Measurements from ENCODE around the genes HES6 and PER2.

- PRO-cap, 2 experiments, result no peak in any of the 2 experiments
Observed at GRCh38 chr2:238108427-238109367, 8.6 kb downstream of the ESPNL start.

- PRO-cap, 2 experiments, result peak in 2 of 2 experiments; most common plus-strand start chr2:238240172 (in 1); most common minus-strand start chr2:238240038 (in 2)
Observed at GRCh38 chr2:238239766-238240540, at the start of gene HES6. Gene HES6 (minus strand): TSS chr2:238240038.

- PRO-cap, 2 experiments, result no peak in any of the 2 experiments
Observed at GRCh38 chr2:238263224-238264158, 23.7 kb upstream of the HES6 start.

DNA sequence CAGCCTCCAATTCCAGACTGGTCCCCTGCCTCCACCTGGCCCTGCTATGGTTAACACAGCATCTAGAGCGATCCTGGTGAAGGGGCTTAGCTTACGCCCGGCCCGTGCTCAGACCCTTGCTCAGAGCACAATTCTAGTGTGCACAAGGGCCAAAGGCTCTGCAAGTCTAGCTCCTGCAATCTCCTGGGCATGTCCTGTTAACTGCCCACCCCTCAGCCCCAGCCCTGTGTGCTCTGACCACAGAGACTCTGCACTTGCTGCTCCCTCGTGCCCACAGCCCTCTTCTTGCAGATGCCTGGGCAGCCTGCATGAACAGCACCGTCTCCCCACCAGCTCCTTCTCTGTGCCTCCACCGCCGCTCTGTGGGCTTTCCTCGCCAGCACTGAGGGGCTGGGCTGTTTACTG, 6.4 kb downstream of the PER2 start:
- PRO-cap, 2 experiments, result no peak in any of the 2 experiments

DNA sequence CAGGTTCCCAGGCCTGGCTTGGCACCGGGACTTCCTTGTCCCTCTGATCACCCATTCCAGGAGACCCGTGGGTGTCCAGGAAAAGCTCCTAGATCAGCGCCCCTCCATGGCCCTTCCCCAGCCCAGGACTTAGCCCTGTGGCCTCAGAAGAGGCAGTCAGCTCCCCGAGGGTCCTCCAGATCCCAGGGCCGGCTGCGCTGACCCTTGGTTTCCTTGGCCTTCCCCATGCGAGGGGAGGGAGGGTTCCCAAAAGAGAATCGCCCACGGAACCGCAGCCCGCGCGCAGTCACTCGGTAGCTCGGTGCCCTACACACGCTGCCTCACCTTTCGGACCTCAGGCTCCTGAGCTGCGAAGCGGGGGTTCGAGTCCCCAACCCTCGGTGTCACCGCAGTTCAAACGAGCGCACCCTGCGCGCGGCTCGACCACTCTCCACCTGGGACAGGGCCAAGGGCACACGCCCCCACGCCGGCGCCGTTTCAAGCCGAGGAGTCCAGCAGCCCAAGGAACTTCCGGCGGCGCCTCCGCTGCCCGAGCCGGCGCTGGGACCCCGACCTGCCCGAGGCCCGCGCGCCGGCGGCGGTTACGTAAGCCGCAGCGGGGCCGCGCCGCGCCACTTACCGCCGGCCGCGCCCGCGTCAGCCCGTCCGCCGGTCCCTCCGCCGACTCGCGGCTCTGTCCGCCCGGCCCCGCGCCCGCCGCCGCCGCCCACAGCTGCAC, at the start of gene PER2:
TSS of gene PER2 (minus strand) at position 586 of the 718 bp plus-strand sequence.
- PRO-cap, 2 experiments, result peak in 2 of 2 experiments; most common plus-strand start position 532 of the sequence (in 2); most common minus-strand start position 439 of the sequence (in 1)

GRCh38 chr2:238288743-238289864, 694 bp upstream of the PER2 start:
- PRO-cap, 2 experiments, result peak in 2 of 2 experiments; most common plus-strand start chr2:238288937 (in 1); most common minus-strand start chr2:238288794 (in 2)

GRCh38 chr2:238296560-238297002, 8.2 kb upstream of the PER2 start:
- PRO-cap, 2 experiments, result no peak in any of the 2 experiments

- PRO-cap, 2 experiments, result no peak in any of the 2 experiments
Observed at GRCh38 chr2:238347145-238347545, 26.8 kb downstream of the TRAF3IP1 start.

GRCh38 chr2:238449841-238450856, 23.4 kb downstream of the ASB1 start:
- PRO-cap, 2 experiments, result no peak in any of the 2 experiments

- PRO-cap, 2 experiments, result no peak in any of the 2 experiments
Observed at GRCh38 chr2:238720002-238720947, 127.6 kb upstream of the TWIST2 start.

- PRO-cap, 2 experiments, result no peak in any of the 2 experiments
Observed at GRCh38 chr2:238728462-238729326, 119.2 kb upstream of the TWIST2 start.

GRCh38 chr2:238875607-238876192, 27.8 kb downstream of the TWIST2 start:
- PRO-cap, 2 experiments, result no peak in any of the 2 experiments

GRCh38 chr2:239121572-239122017, 273.7 kb downstream of the TWIST2 start:
- PRO-cap, 2 experiments, result no peak in any of the 2 experiments

DNA sequence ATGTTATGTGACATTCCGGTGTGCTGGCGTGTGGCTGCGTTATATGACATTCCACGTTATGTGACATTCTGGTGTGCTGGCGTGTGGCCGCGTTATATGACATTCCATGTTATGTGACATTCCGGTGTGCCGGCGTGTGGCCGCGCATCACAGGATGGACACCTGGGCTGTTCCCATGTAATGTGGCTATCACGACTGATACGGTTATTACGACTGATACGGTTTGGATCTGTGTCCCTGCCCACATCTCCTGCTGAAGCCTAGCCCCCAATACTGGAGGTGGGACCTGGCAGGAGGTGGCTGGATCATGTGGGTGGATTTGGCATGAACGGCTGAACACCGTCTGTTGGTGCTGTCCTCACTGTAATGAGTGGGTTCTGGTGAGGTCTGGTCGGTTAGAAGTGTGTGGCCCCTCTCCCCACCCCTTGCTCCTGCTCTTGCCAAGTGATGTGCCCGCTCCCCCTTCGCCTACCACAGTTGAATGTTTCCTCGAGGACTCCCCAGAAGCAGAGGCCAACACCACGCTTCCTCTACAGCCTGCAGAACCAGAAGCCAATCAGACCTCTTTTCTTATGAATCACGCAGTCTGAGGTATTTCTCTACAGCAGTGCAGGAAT, 275.8 kb downstream of the HDAC4 start:
- PRO-cap, 2 experiments, result no peak in any of the 2 experiments

- PRO-cap, 2 experiments, result no peak in any of the 2 experiments
Observed at GRCh38 chr2:239126413-239126675, 274.5 kb downstream of the HDAC4 start.

GRCh38 chr2:239131377-239132204, 269.2 kb downstream of the HDAC4 start:
- PRO-cap, 2 experiments, result no peak in any of the 2 experiments

- PRO-cap, 2 experiments, result no peak in any of the 2 experiments
Observed at GRCh38 chr2:239156776-239157775, 243.7 kb downstream of the HDAC4 start.

DNA sequence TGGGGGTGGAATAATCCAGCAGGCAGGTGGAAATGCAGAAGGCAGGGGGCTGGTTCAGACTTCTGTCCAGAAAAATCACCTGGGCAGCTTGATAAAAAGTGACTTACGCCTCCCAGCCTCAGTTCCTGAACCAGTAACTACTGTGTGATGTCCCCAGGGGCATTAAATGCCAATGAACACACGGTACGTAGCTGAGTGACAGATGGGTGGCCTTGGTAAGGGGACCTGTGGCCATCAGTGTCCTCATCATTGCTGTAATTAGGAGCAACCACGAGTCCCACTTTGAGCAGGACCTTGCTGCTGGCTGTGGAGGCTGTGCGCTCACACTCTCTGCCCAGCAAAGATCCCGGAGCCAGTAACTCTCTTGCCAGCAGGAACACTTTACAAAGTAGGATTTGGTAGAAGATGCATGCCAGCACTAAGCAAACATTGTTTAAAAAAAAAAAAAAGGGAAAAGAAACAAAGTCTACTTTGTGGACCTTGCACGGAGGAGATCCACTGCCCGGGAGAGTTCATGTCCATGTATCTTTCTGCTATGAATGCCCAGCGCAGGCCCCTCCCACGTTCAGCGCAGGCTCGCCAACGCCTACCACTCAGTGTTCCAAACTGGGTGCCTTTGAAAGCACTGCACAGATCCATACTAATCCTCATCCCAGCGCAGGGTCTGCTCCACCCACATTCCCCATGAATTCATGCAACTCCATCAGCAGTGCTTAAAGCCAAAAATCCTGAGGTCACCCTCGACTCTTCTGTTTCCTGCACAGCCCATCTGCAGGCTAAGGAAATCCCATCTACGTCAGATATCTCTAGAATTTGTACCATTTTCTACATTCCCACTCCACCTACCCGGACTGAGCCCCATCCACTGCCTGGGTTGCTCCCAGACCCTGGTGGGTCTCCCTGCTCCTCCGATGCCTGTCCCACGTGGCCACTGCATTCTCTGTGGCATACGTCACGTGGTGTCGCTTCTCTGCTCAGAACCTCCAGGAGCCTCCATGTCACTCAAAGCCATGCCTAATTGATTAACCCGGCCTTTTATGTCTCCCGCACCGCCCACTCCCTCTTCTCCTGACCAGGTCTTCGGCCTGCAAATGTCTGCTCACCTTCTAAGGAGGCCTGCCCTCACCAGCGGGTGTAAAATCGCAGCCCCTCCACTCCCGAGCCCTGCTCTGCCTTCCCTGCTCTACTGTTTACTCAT, 177.0 kb downstream of the HDAC4 start:
- PRO-cap, 2 experiments, result no peak in any of the 2 experiments

DNA sequence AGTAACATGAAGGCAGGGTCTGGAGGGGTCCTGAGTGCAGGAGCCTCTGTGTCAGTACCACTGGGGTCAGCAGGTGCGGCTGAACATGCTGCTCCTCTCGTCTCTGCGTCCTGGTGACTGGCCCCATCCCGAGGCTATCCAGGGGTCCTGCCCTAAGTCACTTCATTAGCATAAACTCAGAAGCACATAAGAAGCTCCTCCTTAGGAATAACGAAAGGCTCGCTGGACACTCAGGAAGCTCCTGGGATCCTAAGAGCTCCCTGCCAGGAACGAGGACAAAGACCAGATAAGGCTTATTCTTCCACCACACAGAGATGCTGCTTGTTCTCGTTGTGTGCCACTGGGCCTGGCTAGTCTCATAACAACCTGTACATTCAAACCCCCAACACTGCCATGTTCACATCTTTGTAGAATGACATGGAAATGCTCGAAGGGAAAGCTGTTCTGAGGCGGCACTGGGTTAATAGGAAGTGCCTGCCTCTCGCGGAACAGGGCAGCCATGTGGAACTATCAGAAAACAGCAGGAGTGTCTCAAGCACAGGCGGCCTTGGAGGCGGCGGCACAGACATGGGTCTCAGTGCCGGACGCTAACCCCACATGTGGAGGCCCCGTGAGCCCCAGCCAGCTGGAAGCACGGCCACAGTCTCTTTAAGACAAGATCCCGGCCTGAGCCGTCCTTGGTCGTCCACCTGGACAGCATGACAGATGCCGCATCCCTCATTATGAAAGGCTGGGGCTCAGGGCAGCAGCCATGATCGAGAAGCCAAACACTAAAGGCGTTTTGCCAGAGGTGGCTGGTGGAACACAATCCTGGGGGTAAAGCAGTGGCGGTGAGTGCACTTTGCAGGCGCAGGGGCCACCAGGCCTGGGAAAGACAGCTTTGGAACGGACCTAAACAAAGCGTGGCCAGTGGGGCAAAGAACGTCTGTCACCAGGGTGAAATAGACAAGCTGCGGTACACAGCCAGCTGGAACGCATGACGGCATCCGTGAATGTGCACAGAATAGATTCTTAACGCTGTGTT, 161.2 kb downstream of the HDAC4 start:
- PRO-cap, 2 experiments, result no peak in any of the 2 experiments

- PRO-cap, 2 experiments, result no peak in any of the 2 experiments
Observed at GRCh38 chr2:239295691-239296094, 105.1 kb downstream of the HDAC4 start.

Measured in Colon Carcinoma Metastatic in the Brain (tissue), 2 donors.